Astrocyte (in vitro differentiated cells and primary cell): ENCODE measurements around a stretch of chr22.

- PRO-cap, result no peak
- RRBS, 2 experiments, result 71% methylated on average over 4 of the region's 45 CpGs; no CpG with 5 or more reads in 1 of the 2 experiments
These were observed 28.3 kb downstream of the A4GALT start for GRCh38 chr22:42691933-42693139.

DNA sequence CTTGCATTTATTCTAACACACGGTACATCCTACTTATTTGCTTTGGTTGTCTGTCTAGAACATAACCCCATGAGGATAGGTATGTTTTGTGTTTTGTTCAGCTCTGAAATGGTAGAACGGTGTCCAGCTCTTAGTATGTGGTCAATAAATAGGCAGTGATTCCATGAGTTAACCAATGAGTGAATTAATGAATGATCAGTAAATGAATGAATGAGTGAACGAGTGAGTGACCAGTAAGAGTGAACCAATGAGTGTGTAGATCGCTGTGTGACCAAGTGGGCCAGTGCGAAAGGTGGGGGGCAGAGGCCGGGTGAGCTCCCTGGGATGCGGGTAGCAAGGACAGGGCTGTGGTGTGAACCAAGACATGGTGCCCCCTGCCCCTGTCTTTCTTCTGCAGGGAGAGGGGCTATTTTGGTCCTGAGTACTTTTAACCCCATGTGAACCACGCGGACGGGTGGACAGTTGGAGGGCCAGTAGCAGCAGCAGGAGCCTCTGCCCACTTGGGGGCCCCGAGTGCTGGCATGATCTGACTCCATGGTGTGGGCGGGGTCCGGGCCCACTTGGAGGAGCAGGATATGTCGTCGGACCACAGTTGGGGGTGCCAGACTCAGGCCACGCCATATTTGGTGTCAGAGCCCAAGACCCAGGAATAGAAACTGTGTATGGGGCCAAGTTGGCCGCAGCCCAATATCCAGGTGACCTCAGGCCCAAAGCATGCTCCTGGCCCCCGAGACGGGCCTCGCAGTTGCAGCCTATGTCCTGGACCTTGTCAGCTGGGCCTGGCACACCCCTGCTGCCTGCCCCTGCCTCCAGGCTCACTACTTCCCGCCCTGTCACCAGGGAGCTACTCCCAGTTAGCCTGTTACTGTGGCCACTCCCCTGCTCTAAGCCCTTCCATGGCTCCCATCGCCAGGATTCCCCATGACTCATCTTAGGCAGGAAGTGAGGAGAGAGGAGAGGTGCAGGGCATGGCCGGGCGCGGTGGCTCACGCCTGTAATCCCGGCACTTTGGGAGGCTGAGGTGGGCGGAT lies 23.4 kb downstream of the A4GALT start:
- PRO-cap, result no peak
- RRBS, 2 experiments, result no CpG with 5 or more reads among the region's 28 CpGs

- PRO-cap, result no peak
- RRBS, 2 experiments, result no CpG with 5 or more reads among the region's 24 CpGs
These were observed 38.6 kb upstream of the A4GALT start for GRCh38 chr22:42759204-42759703.

DNA sequence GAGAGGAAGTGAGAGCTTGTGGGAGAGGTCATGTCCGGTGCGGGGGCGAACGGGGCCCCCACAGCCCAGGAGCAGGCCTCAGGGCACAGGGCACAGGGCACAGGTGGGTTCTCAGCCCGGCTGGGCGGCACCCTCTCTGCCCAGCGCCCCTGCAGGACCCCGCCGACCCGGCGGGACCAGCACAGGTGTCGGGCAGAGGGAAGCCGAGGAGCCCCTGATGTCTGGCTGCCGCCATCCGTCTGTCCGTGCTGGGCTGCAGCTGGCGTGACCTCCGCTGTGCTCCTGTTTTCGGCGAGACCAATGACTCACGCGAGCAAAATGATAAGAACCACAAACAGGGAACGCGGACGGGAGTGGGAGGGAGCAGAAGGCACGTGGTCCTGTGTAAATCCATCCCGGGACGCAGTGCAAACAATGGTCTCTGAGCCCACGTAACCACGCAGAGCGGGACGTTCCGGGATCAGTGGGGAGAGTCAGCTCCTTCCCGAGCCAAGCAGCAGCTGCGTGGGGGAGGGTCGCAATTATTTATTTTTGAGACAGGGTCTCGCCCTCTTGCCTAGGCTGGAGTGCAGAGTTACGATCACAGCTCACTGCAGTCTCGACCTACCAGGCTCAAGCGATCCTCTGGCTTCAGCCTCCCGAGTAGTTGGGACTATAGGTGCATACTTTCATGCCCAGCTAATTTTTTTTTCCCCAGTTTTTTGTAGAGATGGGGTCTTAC lies 49.3 kb upstream of the A4GALT start:
- PRO-cap, result no peak
- RRBS, 2 experiments, result 22 to 43% methylated on average over 13 of the region's 41 CpGs

DNA sequence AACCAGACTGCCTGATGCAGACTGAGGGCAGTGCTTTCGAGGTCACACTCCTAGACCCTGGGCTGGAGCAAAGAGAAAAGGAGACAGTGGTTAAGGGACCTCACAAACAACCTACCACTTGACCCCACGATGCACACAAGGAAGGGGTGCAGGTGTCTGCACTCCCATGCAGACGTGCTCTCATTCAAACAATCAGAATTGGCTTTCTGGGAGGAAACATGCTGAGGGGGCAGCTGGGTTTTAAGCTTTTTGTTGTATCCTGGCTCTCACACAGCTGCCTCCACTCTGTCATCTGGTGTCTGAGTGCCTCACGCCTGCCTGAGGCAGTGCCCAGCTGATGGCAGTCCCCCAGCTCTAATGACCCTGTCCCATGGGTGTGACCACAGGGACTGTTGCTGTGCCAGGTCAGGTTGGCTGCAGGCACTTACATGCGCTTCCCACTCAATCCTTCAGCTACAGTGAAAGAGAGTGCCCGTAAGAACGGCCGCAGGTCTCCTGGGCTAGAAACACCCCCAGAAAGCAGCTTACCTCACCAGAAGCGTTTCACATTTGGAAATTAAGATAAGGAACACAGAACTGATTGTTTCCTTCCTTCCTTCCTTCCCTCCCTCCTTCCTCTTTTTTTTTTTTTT lies 53.7 kb downstream of the ARFGAP3 start:
- PRO-cap, result no peak
- RRBS, 2 experiments, result no CpG with 5 or more reads among the region's 9 CpGs

- PRO-cap, result no peak
- RRBS, 2 experiments, result no CpG with 5 or more reads among the region's 29 CpGs
These were observed 23.8 kb upstream of the ARFGAP3 start for GRCh38 chr22:42880521-42881702.

GRCh38 chr22:42938823-42939441 lies 76.0 kb downstream of the PACSIN2 start:
- PRO-cap, result no peak
- RRBS, 2 experiments, result no CpG with 5 or more reads among the region's 6 CpGs

- PRO-cap, result no peak
- RRBS, 2 experiments, result no CpG with 5 or more reads among the region's 7 CpGs
These were observed 67.3 kb downstream of the PACSIN2 start for GRCh38 chr22:42947611-42948017.

DNA sequence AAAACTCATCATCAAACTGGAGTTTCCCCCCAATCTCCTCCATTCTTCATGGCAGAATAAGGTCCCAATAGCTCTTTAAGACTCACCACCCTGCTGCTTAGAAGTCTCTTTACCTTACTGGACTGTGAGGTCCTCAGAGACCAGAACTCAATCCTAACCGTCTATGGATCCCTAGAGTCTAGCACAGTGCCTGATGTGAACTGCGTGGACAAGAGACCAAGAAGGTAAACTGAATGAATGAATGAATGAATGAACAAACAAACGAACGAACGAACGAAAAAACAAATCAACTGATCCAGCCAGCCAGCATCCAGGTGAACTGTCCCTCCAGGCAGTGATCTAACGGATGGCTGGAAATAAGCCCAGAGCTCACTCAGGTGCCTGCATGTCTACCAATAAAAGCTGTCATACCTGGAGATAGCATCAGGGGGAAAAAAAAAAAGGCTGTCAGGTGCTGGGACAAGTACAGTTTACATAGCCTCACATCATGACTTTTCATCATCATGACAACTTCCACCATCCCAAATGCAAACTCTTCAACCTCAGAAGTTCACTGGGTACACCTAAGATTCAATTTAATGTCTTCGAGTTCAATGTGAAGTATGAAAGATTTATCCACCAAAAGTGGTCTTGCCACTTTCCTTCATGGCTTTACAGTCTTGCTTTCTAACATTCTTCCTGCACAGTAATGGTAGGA lies 59.8 kb downstream of the PACSIN2 start:
- PRO-cap, result no peak
- RRBS, 2 experiments, result no CpG with 5 or more reads among the region's 8 CpGs

- PRO-cap, result no peak
- RRBS, 2 experiments, result no CpG with 5 or more reads among the region's 5 CpGs
These were observed 44.2 kb downstream of the PACSIN2 start for GRCh38 chr22:42970844-42971052.

DNA sequence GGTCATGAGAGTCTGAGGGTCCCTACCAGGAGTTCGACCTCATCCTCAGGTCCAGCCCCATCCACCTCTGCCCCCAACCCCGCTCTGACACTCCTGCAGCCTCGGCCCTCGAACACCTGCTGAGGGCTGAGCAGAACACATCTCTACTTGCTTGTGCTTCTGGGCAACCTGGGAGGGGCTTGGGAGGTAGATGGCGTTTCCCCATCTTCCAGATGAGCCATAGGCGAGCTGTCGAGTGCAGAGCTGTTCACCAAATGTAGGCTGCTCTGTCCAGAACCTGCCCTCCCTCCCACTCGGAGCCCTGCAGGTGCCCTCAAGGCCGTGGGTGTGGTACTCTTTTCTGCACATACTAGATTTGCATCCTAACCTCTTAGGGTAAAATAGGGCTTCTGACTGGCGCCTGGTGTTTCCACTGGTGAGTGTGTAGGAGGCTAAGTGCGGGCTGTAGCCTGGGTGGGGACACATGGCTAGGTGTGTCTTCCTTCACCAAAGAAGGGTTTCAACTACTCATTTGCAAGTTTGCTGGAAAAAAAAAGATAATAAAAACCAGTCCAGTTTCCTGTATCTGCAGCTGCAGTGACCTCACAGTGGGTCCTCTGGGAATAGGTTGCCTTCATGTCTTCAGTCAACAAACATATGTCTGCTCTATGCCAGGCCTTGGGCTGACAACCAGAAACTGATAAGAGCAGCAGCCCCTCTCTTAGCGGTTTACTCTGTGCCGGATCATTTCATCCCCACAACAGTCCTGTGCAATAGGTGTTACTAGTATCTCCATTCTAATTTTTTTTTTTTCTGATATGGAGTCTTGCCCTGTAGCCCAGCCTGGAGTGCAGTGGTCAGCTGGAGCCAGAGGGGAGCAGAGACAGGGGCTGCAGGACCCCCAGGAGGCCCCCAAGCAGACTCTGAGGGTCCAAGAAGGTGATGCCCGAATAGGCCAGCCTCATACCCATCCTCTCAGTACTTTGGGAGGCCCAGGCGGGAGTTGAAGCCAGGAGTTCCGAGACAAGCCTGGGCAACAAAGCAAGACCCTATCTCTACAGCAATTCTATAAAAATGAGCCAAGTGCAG lies 8.6 kb downstream of the BIK start:
- PRO-cap, result no peak
- RRBS, 2 experiments, result no CpG with 5 or more reads among the region's 16 CpGs

DNA sequence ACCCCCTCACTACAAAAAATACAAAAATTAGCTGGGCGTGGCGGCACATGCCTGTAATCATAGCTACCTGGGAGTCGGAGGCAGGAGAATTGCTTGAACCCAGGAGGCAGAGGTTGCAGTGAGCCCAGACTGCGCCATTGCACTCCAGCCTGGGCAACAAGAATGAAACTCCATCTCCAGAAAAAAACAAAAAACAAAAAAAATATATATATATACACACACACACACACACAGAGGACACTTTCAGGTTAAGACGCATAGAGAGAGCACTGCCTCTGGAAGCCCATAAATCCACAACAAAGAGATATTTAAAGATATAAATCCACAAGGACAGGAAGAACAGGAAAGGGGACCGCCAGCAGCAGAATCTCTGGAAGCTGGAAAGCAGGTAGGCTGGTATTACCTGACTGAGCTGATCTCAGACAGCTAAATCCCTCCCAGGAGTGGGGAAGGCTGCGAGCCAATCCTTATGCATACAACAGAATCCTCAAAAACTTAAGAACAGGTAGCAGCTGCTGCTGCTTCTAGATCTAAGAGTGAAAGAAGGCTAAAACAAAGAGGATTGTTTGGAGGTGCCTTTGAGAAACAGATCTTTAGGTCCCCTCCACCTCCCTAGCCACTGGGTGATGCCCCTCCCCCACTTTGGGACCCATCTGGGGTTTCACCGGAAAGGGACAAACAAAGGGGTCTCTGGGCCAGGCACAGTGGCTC lies 1.7 kb upstream of the MCAT start:
- PRO-cap, result no peak
- RRBS, 2 experiments, result 36 to 70% methylated on average over 1 of the region's 8 CpGs

GRCh38 chr22:43148561-43149001 lies 2.8 kb upstream of the TSPO start:
- PRO-cap, result no peak
- RRBS, 2 experiments, result 76 to 81% methylated on average over 1 of the region's 7 CpGs

GRCh38 chr22:43162478-43163393 lies 11.4 kb downstream of the TSPO start:
- PRO-cap, result no peak
- RRBS, 2 experiments, result no CpG with 5 or more reads among the region's 27 CpGs

GRCh38 chr22:43289468-43290189 lies 53.5 kb downstream of the SCUBE1 start:
- PRO-cap, result no peak
- RRBS, 2 experiments, result 14% methylated on average over 4 of the region's 18 CpGs; no CpG with 5 or more reads in 1 of the 2 experiments

DNA sequence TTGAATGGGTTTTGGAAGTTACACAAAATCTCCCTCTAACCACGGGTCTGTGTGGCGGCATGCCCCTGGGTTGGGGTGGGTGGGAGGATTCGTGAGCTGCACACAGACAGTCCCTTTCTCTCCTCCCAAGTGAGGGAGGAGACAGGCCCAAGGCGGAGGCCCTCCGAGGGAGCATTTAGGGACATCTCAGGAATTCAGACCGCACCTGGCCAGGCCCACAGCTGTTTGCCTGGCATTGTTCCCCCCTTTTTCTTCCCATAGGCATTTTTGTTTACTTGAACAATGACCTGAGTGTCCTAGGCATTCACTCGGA lies 94.1 kb downstream of the MPPED1 start:
- PRO-cap, result no peak
- RRBS, 2 experiments, result no CpG with 5 or more reads among the region's 7 CpGs

DNA sequence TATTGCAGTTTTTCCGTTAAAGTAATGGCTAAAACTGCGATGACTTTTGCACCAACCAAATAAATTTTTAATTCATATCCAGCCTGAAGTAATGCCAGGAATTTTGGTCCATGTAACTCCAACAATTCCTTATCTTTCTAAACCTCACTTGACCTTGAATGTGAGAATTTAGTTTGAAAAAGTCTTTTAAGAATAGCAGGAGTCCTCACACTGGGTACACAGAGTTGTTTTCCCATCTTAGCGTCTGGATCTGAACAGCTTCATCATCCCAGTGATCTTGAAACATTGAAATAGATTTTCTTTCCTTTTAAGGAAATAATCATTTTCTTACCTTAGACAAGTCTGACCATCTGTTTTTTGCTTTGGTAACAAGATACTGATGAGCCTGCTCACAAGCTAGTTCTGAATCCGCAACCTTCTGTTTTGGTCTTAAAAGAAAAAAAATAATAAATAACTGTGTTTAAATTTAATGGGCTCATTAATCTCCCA lies 196.6 kb downstream of the EFCAB6 start:
- PRO-cap, result no peak
- RRBS, 2 experiments, result no CpG with 5 or more reads among the region's 4 CpGs

GRCh38 chr22:43829001-43829745 lies 17.1 kb upstream of the EFCAB6 start:
- PRO-cap, result no peak
- RRBS, 2 experiments, result 58 to 70% methylated on average over 3 of the region's 20 CpGs

- PRO-cap, result no peak
- RRBS, 2 experiments, result no CpG with 5 or more reads among the region's 18 CpGs
These were observed 4.3 kb upstream of the PNPLA3 start for GRCh38 chr22:43919024-43919988.

GRCh38 chr22:43926029-43926313 lies 2.4 kb downstream of the PNPLA3 start:
- PRO-cap, result no peak
- RRBS, 2 experiments, result no CpG with 5 or more reads among the region's 1 CpG